Pericardium (tissue), 1 donor: ENCODE results near the genes CD33, VSIG10L, SIGLEC12 and ZNF534.

GRCh38 chr19:51224648-51225220 is at the start of gene CD33:
Gene CD33 (plus strand): TSS chr19:51225080.
- RRBS = no CpG with 5 or more reads among the region's 10 CpGs

GRCh38 chr19:51341664-51342507 is at the start of gene VSIG10L:
Gene VSIG10L (minus strand): TSS chr19:51342139.
- RRBS = no CpG with 5 or more reads among the region's 5 CpGs

- RRBS = no CpG with 5 or more reads among the region's 9 CpGs
These were observed 677 bp downstream of the ETFB start for GRCh38 chr19:51365411-51366011.

DNA sequence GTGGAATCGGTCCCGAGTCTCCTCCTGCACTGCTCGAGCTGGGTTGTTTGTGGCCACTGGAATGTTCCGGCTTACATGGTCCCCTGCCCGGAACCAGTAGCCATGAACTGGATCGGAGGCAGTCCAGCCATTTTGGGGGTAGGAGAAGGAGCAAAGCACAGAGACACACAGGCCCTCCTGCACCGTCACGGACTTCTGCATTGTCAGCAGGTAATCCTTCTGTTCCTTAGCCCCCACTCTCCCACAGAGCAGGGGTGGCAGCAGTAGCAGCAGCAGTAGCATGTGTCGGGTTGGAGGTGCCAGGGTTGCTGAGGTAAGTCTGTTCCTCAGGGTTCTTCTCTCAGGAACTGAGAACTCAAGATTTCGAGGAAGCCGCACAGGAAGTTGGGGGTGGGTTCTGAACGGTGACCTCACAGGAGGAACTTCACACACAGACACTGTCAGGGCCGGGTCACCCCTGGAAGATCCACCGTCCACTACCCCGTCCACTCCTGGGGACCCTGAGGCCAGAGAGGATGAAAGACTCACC is at the start of gene SIGLEC12:
Gene SIGLEC12, minus strand, starts transcription at position 349 of the 529 bp plus-strand sequence.
- RRBS = no CpG with 5 or more reads among the region's 15 CpGs

DNA sequence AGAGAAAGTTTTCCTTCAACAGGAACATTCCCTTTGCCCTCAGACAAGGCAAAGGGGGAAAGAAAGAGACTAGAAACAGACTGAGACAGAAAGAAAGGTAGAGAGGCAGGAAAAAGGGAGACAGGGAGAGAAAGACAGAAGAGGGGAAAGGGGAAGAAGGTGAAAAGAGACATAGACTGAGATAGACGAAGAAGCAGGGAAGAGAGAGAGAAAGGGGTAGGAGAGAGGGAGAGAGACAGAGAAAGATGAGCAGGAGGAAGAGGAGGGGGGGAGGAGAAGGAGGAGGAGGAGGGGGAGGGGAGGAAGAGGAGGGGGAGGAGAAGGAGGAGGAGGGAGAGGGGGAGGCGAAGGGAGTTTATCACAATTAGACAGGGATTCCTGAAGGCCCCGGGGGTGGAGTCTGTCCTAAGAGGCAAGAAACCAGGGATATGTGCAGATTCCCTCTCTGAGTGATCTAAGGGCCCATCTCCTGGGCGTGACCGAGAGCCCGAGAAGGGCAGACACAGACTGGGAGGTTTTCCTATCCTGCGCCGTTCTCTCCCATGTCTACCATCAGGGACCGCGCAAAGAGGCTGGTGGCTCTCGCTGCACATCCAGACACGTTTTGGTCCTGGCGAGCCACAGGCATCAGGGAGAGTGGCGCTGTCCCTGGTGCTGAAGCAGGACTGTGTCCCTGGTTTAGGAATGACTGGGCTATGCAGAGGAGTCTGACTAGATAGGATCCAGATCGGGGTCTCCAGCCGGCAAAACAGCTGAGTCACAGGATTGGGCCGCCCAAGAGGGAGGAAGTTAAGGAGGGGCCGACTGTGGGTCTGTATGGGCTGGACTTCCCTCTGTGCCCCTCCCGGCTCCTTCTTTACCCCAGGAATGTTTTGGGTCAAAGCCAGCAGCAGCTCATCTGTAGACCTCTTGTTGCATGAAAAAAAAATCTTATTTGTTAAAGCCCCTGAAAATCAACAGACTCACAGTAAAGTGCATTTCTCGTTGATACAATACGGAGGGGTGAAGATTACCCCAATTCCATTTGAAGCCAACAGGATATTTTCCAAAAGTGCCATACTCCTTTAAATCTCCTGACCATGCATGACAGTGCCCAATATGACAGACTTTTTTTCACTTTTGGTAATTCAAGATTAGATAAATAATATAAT is 18.0 kb upstream of the ZNF175 start:
- RRBS = 3% methylated on average over 3 of the region's 21 CpGs

DNA sequence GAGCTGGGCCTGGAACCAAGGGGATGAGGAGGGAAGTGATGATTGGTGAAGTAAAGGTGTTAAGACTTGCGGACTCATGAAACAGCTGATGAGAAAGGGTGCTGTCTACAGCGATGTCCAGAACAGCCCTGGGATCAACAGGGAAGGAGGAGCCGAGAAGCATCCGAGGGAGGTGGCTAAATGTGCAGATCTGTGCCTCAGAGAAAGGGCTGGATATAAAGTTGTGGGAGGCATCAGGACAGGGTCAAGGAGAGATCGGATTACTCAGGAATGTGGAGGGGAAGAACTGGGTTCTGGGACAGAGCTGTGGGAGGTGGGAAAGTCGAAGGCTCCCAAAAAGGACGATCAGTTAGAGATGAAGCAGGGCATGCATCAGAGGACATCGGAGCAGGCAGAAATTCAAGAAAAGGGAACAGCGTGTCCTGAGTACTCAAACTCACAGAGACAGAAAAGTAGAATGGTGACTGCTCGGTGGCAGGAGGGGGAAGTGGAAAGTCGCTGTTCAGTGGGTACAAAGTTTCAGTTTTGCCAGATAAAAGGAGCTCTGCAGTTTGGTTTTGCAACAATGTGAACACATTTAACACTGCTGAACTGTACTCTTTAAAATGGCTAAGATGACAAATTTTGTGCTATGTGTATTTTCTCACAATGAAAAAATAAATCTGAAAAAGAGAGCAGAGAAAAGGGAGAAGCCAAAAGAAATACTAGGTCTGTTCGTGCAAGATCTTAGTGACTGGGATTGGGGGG is 1.8 kb downstream of the SIGLEC14 start:
- RRBS = no CpG with 5 or more reads among the region's 12 CpGs

DNA sequence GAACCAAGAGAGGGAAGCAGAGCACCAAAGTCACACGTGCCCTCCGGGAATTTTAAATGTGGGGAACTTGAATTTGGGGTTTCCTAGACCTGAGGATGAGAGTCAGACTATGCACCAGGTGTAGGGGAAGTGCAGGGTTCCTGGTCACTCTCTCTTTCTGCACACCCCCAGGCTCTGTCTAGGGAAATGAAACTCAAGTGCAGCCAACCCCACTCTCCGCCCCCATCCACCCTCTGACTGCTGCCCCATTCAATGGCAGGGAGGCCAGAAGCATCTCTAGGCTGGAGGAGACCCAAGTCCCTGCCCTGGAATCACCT is 4.5 kb upstream of the SIGLEC14 start:
- RRBS = no CpG with 5 or more reads among the region's 3 CpGs

- RRBS = no CpG with 5 or more reads among the region's 12 CpGs
These were observed 5.2 kb upstream of the SPACA6 start for GRCh38 chr19:51687831-51688360.

GRCh38 chr19:51690004-51690180 is 3.2 kb upstream of the SPACA6 start:
- RRBS = no CpG with 5 or more reads among the region's 6 CpGs

DNA sequence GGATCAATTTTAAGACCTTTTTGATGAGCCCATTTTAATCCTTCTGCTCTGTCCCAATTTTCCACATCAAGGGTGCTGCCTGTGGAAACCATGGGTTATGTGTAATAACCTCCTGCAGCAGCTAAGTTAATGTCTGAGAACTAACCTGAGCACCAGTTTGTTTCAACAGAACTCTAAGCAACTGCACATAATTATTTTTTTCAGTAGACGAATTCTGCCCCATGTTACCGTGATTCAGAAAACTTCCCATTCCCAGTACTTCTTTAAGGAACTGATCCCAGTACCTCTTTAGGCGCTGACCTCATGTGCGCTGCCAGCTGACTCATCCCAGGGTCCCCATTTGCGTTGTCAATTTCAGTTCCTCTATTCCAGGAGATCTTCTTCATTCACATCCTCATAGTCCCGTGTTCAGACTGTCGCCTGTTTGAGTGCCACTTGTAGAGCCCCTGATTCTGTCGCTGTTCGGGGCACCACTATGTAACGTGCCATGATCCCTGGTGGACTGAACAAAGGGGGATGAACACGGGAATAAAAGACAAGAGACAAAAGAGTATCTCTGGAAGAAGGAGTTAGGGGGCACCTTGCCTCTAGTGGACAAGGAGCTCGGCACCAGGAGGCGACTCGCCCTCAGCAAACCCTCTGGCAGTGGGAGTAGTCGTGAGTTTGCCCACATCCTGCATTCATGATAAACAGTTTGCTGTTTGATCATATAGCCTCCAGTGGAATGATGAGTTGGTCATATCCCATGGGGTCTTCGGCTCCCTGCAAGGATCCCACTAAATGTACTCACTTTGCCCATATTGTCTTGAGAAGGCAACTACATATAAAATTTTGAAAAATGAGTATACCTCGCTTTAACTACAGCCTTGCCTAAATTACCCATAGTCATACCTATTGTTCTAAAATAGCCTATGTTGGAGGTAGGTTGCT is 16.5 kb downstream of the FPR3 start:
- RRBS = no CpG with 5 or more reads among the region's 17 CpGs

- RRBS = no CpG with 5 or more reads among the region's 7 CpGs
These were observed 4.8 kb downstream of the ZNF649 start for GRCh38 chr19:51899811-51900663.

DNA sequence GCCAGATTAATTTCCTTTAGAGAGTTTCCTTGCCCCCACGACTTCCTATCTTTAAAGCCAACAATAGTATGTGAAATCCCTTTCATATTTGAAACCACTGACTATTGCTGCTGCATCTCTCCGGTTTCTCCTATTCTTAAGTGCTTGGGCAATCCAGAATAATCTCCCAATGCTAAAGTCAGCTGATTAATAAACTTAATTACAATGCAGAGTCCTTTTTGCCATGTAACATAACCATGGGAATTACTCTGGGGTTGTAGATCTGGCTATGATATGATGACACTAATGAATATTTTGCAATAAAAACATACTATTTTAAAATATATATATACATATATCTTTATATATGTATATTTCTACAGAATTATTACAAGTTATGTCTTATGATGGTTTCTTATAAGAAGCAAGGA is 913 bp upstream of the ZNF432 start:
- RRBS = no CpG with 5 or more reads among the region's 2 CpGs

GRCh38 chr19:52171867-52172402 is 514 bp upstream of the ZNF836 start:
- RRBS = no CpG with 5 or more reads among the region's 7 CpGs

GRCh38 chr19:52188763-52189465 is 938 bp upstream of the PPP2R1A start:
- RRBS = no CpG with 5 or more reads among the region's 17 CpGs

DNA sequence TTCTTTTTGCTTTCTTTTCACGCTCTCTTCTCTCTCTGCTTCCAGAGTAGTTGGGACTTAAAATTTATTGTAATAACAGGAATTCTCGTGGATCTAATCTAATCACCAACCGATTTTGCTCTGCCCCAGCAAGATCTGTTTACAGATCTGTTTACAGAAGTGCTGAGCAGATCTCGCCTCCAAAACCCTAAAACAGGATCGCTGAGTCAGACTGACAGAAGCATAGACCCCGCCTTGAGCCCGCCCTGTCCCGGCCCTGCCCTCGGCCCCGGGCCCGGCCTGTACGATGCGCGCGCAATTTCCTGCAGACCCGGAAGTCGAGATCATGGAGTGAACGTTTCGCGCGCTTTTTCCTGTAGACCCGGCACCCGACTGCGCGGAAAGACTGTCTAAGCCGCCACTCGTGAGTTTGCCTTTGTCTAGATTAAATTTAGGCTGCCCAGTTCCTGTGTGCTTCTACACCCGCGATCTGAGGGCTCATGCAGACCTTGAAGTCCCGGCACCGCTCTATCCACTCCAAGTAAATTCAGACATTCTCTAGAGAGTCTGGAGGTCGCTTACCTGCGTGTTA is at the start of gene ZNF534:
Gene ZNF534, plus strand, starts transcription at position 307 of the 571 bp plus-strand sequence.
- RRBS = 76% methylated on average over 11 of the region's 33 CpGs

GRCh38 chr19:52533846-52534302 is 6.4 kb downstream of the ZNF808 start:
- RRBS = no CpG with 5 or more reads among the region's 5 CpGs

DNA sequence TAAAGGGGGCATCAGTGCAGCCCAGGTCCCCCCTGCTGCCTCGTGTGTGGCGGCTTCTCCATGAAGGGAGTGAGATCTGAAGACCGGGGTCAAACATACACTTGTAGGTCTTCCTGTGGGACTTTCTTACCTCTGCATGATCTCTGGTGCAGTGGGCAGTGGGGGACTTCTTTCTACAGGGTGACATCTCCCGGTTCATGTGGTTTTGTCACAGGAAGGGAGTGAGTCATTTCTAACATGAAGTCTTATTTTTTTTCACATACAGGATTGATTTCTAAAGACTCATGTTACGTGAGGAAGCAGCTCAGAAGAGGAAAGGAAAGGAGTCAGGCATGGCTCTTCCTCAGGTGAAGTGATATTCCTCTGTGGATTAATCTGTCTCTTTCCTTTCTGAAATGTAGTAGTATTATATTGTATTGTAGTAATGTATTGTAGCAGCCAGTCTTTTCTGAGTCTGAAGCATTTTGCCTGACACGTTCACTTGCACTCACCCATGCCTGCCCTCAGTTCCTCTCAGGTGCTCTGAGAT is 15.6 kb downstream of the ZNF808 start:
- RRBS = 30% methylated on average over 2 of the region's 6 CpGs

DNA sequence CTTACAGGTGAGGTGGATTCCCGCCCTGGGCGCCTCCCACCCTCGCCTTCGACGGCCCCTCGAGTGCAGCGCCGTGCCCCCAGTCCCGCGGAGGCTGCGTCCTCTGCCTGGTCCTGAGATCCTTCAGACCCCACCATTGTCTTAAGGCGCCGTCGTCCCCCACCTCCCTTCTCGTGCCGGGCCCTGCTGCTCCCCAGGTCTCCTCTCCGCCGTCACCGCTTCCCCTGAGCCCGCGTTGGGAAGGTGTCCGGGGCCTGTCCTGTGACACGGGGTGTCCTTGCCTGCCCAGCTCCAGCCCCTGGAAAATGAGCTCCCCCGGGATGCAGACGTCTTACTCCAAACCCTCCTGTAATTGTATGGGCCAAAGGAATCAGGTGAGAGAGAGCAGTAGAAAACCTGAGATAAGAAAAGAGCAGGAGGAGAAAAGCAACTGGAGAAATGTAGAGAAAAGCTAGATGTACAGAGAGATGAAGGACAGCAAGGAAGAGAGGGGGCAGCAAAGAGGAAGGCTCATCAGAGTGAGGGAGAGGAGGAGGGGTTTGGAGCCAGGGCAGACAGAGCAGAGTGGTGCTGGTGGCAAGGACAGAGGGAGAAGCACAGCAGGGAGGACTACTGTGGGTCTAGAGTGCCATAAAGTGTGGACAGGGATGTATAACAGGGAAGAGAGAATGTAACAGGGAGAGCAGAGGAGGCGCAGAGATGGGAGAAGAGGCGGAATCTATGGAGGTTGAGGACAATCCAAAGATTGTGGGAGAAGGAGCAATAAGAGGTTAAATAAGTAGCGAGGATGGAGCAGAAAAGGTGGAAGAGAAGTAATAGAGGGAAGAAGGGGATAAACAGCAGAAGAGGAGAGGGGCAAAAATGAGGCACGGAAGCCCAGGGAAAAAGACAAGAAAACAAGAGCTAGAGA is 31.8 kb downstream of the ZNF701 start:
- RRBS = no CpG with 5 or more reads among the region's 29 CpGs

- RRBS = no CpG with 5 or more reads among the region's 32 CpGs
These were observed 487 bp downstream of the ZNF468 start for GRCh38 chr19:52856831-52857433.

DNA sequence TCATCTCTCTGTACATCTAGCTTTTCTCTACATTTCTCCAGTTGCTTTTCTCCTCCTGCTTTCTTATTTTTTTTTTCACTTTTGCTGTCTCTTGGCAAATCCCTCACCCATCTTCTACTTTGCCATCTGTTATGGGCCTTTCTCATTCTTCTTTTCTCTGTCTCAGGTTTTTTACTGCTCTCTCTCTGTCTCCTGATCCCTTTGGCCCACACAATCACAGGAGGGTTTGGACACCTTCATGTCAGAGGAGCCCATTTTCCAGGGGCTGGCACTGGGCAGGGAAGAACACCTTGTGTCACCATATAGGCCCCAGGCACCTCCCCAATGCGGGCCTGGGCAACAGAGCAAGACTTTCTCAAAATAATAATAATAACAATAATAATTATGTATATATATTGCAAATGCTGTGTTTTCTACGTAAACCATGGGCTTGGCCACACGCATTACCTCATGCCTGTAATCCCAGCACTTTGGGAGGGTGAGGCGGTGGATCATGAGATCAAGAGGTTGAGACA is 4.4 kb downstream of the ZNF320 start:
- RRBS = no CpG with 5 or more reads among the region's 4 CpGs